Melanocyte of skin (primary cell): Measurements from ENCODE around the genes MTA2 and WDR74.

DNA sequence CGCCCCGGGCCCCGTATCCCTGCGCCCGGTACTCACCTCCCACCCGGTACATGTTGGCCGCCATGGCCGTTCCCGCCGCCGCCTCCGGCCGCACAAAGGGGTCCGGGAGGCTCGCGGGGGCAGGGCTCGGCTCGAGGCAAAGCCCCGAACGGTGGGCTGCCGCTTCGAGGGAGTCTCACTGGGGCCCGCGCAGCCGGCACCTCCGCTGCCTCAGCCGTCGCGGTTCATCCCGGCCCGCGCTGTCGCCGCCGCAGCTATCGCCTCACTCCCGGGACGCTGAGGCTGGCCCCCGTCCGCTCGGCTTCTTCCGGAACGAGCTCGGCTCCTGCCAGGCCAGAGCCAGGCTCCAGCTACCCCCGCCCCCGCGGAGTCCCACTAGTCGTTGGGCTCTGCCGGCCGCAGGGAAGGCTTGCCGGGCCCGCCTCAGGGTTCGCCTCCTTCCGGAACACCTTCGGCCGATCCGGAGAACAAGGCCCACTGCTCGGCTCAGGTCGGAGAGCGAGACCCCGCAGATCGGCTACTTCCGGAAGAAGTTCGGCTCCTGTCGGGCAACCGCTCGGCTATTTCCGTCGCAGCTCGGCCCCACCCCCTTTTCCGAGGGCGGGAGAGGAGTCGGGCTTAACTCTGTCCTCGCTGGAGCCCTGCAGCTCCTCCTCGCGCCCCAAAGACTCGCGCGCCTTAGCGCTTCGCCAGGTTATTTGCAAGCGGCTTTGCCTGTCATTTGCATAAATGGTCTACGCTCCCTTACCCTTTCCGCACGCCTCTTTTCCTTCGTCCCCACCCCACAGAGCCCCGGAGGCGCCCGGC is at the start of gene MTA2:
Gene MTA2 (minus strand): TSS at position 479 of the 807 bp plus-strand sequence.
- CAGE, long polyA plus RNA, 2 experiments, result no peak in any of the 2 experiments

DNA sequence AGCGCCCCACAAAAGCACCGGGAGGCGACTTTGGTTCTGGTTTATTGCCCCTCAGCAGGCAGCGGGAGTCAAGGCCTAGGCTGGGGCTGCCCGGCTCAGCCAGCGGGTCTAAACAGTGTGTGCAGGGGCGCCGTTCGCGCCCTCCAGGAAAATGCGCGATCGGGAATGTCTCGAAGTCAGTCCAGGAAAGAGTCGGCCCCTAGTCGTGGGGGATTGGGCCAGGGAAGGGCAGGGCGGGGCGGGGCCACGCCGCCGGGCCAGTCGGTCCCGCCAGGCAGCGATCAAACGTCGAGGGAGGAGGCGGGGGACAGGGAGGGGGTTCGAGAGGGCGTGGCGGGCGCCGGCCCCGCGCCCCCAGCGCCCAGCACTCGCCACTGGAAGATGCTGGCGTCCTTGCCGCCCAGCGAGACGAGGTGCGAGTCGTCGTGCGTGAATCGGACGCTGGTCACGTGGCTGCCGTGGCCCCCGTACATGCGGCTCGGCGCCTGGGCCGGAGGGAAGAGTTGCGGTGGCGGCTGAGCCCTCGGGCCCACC is 596 bp upstream of the MTA2 start:
- CAGE, long polyA plus RNA, 2 experiments, result no peak in any of the 2 experiments

- CAGE, long polyA plus RNA, 2 experiments, result no peak in any of the 2 experiments
These were observed 1.7 kb upstream of the MTA2 start for GRCh38 chr11:62603370-62603666.

GRCh38 chr11:62607456-62607915 is 5.1 kb downstream of the EML3 start:
- CAGE, long polyA plus RNA, 2 experiments, result no peak in any of the 2 experiments

DNA sequence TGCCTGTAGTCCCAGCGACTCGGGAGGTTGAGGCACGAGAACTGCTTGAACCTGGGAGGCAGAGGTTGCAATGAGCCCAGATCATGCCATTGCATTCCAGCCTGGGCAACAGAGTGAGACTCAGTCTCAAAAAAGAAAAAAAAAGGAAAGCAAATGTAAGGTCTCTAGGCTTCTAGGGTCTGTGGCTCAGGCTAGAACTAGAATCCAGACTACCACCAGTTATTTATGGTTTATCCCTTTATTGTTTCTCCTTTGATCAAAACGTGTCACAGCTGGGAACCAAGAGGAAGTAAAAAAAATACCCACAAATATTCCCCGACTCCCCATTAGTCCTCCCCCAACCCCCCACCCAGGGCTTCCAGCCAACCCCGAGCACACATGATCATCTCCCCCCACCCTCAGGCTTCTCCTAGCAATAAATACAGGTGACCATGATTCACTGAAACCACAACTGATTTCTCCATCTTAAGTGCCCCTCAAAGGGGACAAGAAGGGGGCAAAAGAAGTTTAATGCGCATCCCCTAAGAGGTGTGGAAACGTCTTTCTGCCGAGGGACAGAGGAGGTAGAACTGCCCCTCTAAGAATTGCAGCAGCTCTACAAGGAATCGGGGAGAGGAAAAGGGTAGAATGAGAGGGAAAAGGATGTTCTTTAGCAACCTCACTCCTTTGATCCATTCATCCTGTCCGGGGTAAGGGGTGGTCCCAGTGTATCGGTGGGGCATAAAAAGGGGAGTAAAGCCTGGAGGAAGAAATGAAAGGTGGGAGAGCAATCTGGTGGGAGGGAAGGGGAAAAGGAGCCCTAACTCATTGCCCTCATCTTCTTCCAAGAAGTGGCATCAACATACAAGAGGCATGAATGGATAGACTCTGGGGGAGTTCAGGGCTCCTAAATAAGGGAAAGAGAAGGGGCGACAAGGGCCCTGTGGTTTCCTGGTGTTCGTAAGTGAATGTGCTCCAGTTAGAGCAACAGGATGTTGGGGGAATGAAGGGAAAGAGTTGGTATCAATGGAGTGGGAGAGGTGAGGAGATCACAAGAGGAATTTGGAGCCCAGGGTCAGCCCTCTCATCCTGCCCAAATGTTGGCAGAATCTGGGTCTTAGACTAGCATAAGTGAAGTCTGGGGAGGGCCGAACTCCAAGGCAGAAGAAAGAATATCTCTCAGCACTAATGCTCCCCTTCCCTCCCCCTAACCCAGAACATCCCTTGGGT is 3.2 kb upstream of the B3GAT3 start:
- CAGE, long polyA plus RNA, 2 experiments, result no peak in any of the 2 experiments

DNA sequence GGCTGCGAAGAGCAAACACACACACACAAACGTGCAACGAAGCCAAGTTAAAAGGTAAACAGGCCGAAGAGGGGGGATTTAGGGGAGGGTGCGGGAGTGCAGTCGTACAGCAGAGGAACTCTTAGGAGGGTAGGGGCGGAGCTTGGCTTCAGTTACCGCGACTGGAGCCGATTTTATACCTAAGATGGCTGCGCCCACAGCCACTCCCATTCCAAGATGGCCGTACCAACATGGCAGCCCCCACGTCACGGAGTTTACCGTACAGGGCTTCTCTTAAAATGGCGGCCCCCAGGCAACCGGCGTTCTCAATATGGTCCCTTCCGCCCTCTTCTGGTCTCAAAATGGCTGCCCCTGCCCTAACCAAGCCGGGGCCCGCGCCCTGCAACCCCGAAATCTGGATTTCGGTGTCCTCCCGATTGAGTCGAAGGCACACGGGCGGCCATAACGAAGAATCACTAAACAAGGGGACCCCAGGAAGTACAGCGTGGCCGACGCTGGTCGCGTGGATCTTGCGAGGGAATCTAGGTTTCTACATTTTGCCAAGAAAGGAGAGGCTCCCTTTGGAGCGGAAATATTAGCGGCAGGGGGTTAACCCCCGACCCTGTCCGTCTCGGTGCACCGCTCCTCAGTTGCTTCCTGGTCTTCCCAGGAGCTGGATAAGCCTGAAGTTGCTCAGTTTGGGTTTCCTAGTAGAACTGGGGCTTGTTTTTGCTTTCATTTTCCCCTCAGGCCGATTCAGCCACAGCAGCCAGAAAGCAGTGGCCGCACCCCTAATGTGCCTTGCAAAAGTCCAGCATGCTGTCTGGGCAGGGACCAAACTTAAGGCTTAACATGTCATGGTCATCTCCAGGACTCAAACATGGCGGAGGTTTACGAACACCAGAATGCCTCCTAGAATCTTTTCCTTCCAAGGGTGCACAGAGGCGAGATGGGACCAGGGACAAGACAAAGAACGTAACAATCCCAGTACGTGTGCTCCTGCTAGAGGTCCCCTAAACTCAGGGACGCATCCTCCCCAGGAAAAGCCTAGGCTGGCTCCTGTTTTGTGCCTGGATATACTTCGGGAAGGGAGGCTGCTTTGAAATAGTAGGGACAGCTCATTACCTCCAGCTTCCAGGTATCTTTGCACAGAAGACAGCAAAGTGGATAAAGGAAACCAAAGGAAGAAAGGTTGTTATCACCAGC is 2.3 kb downstream of the GNG3 start:
- CAGE, long polyA plus RNA, 2 experiments, result no peak in any of the 2 experiments

DNA sequence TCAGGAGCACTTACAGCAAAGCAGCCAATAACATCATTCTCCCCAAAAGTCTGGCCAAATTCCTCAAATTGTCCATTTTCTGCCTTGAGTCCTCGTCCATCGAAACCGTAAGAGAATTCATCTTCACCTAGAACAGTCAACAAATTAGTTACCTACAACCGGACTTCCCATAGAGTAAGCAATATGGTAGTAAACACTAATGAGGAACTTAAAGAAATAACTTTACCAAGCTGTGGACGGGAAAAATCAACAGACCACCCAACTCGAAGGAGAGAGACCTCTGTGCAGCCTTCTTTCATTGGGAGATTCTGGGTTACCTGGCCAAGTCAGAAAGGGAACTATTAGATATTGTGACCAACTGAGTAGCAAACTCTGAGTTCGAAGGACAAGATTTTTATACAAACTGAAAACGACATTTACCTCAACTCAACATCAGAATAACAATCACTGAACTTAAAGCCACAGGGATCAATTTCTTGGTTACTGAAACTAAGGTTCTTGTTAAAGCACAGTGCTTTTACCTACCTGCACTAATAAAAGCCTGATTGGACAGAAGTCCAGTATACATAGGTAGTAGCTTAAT is 4.6 kb downstream of the HNRNPUL2 start:
- CAGE, long polyA plus RNA, 2 experiments, result no peak in any of the 2 experiments

DNA sequence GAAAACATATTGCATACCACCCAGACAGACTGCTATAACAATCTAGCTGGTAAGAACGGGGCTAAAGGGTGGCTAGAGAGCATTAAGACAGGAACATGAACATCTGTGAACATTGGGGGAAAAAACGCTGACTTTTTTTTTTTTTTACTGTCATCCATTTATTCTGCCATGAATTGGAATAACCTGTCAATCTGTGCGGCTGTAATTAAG is 657 bp downstream of the TTC9C start:
- CAGE, long polyA plus RNA, 2 experiments, result no peak in any of the 2 experiments

GRCh38 chr11:62790385-62791069 is 1.3 kb downstream of the TMEM223 start:
- CAGE, long polyA plus RNA, 2 experiments, result no peak in any of the 2 experiments

GRCh38 chr11:62813378-62814232 is 8.4 kb upstream of the NXF1 start:
- CAGE, long polyA plus RNA, 2 experiments, result no peak in any of the 2 experiments

- CAGE, long polyA plus RNA, 2 experiments, result no peak in any of the 2 experiments
These were observed at the start of gene WDR74 for GRCh38 chr11:62839439-62839977. WDR74 (minus strand) TSS chr11:62839590.

DNA sequence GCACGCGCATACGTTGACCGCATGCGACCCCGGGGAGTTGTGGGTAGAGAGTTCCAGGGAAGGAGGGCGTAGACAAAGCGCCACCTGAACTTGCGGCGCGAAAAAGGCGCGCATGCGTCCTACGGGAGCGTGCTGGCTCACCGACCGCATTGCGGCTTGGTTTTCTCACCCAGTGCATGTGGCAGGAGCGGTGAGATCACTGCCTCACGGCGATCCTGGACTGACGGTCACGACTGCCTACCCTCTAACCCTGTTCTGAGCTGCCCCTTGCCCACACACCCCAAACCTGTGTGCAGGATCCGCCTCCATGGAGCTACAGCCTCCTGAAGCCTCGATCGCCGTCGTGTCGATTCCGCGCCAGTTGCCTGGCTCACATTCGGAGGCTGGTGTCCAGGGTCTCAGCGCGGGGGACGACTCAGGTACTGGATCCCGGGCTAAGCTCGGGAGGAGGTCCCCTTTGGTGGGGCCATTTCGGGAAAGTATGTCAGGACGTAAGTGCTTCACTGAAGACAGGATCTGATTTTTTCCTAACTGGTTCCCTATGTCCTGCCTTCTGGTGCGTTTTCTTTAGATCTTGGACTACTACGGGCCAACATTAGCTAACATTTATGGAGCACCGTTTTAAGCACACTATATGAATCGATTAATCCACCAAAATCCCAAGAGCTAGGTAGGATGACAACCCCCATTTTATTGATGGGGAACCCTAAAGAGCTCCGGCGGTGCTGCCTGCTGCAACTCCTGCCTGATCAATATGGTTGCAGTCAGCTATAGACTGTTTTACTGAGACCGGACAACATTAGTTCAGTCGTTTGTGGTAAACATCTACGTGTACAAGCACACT is 16.8 kb upstream of the WDR74 start:
- CAGE, long polyA plus RNA, 2 experiments, result no peak in any of the 2 experiments

GRCh38 chr11:62926122-62926594 is 5.0 kb upstream of the CHRM1 start:
- CAGE, long polyA plus RNA, 2 experiments, result no peak in any of the 2 experiments

GRCh38 chr11:63491593-63492084 is 672 bp upstream of the PLAAT5 start:
- CAGE, long polyA plus RNA, 2 experiments, result no peak in any of the 2 experiments

GRCh38 chr11:63530674-63531081 is 5.9 kb upstream of the PLAAT4 start:
- CAGE, long polyA plus RNA, 2 experiments, result no peak in any of the 2 experiments

DNA sequence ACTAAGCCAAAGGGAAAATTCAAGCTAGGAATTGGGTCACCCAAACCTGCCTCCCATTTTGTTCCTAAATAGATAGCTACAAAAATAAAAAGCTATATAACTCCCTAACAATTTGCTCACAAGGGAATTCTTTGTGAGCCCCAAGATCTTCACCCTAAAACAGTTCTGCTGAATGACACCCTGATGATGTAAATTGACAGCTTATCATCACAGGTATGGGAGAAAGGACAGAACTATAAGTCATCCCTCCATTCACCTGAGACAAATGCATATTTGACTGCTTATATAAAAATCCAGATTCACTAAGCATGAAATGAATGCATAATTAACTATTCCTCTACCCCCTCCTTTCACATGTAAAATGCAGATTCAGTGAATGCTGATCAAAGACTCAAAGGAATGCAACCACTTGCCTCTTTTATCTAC is 4.7 kb upstream of the PLAAT4 start:
- CAGE, long polyA plus RNA, 2 experiments, result no peak in any of the 2 experiments

DNA sequence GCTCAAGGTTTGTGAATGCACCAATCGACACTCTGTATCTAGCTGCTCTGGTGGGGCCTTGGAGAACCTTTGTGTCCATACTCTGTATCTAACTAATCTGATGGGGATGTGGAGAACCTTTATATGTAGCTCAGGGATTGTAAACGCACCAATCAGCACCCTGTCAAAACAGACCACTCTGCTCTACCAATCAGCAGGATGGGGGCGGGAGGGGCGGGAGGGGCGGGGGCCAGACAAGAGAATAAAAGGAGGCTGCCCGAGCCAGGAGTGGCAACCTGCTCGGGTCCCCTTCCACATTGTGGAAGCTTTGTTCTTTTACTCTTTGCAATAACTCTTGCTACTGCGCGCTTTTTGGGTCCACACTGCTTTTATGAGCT is 12.3 kb downstream of the PLAAT2 start:
- CAGE, long polyA plus RNA, 2 experiments, result no peak in any of the 2 experiments

DNA sequence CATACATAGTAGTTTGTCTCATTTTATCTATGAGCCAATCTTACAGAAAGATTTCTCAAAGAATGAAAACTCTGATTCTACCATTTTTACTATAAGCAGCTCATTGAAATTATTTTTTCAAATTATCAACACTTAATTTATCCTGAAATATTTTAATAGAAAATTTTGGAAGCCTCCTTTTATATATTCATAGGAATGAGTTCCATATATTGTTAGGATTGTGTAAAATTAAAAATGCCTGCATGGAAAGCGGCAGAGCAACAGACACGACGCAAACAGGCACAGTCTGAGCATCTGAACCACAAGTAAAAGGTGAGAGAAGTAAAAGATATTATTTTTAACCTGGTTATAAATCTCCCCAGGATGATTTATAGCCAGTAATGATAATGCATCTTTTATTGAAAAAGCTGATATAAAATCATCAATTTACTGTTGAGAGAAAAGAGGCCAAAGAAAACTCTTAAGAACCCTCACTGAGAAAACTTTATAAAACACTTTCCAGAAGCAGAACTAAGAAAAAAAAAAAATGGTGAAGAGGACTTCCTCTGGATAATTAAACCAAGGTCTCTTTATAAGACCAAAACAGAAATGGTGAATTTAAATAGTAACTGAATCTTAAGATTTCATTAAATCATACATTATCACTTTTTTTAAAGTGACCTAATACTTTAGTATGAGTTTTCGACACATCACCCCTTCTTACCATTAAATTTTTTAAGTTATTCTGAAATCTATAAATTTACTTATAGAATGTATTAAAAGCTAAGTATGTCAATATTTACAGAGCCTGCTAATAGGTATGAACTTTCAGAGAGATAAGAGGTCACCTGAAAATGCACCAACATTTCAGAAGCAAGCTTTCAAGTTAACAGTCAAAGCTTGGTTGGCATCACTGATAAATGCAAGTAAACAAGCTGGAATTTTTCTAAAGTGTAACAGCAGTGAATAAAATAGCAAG is 12.5 kb upstream of the PLAAT3 start:
- CAGE, long polyA plus RNA, 2 experiments, result no peak in any of the 2 experiments

DNA sequence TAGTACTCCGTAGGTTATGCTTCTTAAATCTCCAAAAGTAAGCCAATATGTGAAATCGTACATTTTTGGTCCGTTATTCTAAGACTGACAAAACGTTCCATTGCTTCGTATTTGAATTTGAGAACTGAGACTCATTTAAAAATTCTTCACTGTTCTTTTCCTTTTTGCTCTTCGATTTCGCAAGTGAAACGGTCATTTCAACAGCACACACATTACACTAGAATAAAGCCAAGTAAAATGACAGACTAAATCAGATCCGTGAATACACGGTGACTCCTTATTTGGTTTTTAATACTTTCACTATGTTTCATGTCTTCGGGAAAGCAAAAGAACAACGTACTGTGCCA is 907 bp downstream of the ATL3 start:
- CAGE, long polyA plus RNA, 2 experiments, result no peak in any of the 2 experiments

GRCh38 chr11:63689139-63689716 is 7.9 kb downstream of the RTN3 start:
- CAGE, long polyA plus RNA, 2 experiments, result no peak in any of the 2 experiments